AG09319 (cell line): ENCODE results near the gene TRIM45.

DNA sequence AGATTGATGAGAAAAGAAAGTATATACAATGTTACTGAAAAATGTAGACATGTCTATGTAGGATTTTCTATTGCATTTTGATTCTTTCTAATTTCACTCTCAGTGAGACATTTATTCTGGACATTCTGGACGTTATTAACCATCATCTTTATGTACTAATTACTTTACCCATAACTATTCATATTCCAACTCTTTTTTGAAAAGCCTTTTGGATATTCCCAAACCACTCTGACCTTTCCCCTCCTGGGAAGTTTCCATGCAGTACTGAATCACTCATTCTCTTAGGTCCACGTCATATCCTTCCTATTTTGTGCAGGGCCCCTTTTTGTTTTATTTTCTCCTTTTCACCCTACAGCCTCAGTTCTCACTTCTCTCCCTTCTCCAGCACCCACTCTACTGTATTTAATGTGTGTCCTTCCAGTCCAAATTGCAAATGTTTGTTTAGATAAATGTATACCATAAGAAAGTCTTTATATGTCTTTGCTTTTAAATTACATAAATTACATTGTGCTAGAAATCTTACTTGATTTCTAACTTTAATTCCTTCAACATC lies 16.4 kb upstream of the ATP1A1 start:
- RRBS, result no CpG with 5 or more reads among the region's 2 CpGs

DNA sequence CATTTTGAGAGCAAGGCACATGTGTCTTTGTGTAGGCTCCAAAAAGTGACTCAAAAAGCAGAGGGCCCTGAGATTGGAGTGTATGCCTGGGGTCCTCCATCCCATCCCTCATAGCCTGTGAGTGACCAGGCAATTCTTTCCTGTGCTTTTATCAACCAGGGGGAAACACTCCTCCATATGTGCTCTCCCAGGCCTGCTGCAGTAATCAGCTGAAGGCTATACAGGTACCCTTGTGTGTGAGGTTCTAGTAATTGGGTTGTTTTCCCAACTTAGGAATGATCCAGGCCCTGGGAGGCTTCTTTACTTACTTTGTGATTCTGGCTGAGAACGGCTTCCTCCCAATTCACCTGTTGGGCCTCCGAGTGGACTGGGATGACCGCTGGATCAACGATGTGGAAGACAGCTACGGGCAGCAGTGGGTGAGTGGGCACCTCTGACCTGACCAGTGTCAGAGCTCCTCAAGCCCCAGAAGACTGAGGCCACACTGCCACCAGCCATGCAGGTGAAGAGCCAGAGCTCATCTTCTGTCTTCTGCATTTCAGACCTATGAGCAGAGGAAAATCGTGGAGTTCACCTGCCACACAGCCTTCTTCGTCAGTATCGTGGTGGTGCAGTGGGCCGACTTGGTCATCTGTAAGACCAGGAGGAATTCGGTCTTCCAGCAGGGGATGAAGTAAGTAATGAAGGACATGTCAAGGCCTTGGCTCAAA lies 27.7 kb downstream of the ATP1A1 start:
- RRBS, result no CpG with 5 or more reads among the region's 10 CpGs

DNA sequence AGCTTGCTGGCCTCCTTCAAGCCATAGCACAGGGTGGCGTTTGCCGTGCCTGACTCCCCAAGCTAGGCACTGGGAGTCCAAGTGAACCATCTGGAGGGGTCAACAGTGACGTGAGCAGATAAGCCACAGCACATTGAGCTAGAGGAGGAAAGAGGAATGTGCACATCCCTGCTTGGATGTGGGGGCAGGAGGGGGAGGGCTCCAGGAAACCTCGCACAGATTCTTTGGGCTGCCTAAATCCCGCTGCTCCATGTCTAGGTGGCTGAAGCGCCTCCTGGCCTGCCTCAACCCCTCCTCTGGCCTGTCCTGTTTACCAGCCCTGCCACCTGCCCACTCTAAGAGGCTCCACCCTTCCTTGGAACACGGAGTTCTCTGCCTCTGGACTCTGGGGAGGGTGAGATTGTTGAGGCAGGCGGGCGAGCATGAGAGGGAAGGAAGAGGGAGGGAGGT lies 86.9 kb downstream of the CD58 start:
- RRBS, result no CpG with 5 or more reads among the region's 9 CpGs

GRCh38 chr1:116509164-116509801 lies 61.5 kb downstream of the CD58 start:
- RRBS, result no CpG with 5 or more reads among the region's 2 CpGs

DNA sequence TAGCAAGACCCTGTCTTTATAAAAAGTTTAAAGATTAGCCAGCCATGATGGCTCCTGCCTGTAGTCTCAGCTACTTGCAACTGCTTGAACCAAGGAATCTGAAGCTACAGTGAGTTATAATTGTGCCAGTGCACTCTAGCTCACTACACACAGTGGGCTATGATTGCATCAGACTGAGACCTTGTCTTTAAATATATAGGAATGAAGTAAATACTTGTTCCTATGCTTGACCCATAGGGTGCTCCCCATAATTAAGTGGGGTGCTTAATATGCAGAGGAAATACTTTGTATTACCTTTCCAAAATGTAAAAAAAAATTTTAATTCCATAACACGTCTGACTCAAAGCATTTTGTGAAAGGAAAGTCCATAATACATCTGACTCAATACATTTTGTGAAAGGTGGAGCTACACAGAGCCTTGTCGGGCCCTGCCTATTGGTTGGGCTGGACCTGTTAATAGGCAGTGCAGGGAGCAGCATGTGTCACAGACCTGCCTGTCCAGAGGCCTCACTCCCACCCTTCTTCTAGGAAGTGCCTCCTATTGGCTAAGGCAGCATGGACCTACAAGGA lies 33.7 kb downstream of the CD58 start:
- RRBS, result no CpG with 5 or more reads among the region's 2 CpGs

- RRBS, result no CpG with 5 or more reads among the region's 2 CpGs
Observed at GRCh38 chr1:116568846-116569372, 1.9 kb downstream of the CD58 start.

GRCh38 chr1:116576605-116577673 lies 6.1 kb upstream of the CD58 start:
- RRBS, result no CpG with 5 or more reads among the region's 17 CpGs

- RRBS, result no CpG with 5 or more reads among the region's 1 CpG
Observed at GRCh38 chr1:116806034-116806675, 51.9 kb downstream of the CD2 start.

- RRBS, result no CpG with 5 or more reads among the region's 6 CpGs
Observed at GRCh38 chr1:116816335-116816915, 62.2 kb downstream of the CD2 start.

DNA sequence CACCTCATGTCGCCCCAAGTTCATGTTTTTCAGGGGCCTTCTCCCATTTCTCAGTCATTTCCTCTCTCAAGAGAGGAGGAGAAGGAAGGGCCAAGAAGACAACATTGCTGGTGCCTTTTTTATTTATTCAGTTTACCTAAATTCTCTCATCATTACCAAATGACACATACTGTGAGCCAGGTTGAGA lies 291 bp upstream of the CD101 start:
- RRBS, result no CpG with 5 or more reads among the region's 1 CpG

DNA sequence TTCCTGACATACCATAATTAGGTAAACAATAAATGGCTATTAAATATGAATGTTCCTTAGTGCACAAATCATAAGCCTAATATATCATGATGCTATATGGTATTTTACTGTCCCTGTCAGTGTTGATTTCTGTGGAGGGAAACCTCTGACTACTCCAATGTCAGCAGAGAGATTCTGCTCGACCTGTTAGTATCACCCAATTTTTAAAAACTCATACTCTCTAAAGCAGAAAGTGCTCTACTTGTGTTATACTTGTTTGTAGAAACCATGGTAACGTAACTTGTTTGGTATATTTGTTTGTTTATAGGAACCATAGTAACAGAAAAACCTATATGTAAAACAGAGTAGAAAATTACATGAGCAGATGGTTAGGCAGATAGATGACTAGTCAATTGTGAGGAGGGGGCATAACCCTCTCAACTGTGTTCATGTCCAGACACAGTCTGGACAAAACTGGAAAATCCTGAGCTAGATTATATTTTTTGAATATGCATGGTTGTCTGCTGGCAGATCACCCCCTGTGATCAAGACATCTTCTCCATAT lies 6.7 kb downstream of the TRIM45 start:
- RRBS, result no CpG with 5 or more reads among the region's 2 CpGs

DNA sequence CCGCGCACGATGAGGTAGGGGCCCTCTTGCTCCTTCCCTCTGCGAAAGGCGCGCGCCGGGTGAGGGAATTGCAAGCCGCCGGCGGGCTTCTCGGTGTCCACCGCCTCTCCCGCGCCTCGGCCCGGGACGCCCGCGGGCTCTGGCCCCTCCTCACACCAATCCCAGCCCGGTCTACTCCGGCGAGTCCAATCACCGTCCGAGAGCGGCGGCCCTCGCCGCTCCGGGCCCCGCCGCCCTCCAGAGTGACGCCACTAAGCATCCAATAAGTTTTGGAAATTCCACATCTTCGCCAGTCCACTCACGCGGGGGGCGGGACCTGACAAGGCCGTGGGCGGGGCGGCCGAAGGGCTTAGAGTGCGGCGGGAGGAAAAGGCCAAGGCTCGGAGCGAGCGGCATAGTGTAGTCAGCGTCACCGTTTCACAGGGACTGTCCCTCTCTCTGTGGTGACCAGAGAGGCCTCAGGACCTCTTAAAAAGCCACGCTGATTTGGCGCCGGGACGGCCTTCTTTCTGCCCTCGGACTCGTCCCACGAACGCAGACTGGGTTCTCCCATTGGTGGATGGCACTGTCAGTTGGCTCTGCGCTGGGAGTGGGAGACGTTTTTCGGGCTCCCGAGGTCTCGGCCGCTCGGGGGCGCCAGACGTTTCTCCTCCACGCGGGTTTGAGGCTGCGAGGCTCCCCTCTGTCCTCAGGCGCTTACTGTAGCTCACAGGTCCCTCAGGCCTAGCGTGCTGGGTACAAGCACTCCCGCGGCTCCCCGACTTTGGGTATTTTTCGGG lies at the start of gene TRIM45:
Gene TRIM45 (minus strand): TSS at position 144 of the 779 bp plus-strand sequence.
- RRBS, result under 1% methylated on average over 21 of the region's 74 CpGs

DNA sequence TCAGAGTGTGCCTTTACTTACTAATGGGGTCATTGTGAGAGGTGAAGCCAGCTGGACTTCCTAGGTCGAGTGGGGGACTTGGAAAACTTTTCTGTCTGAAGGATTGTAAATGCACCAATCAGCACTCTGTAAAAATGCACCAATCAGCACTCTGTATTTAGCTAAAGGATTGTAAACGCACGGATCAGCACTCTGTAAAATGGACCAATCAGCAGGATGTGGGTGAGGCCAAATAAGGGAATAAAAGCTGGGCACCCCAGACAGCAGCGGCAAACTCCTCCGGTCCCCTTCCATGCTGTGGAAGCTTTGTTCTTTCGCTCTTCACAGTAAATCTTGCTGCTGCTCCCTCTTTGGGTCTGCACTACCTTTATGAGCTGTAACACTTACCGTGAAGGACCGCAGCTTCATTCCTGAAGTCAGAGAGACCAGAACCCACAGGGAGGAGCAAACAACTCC lies 38.0 kb downstream of the VTCN1 start:
- RRBS, result no CpG with 5 or more reads among the region's 8 CpGs

DNA sequence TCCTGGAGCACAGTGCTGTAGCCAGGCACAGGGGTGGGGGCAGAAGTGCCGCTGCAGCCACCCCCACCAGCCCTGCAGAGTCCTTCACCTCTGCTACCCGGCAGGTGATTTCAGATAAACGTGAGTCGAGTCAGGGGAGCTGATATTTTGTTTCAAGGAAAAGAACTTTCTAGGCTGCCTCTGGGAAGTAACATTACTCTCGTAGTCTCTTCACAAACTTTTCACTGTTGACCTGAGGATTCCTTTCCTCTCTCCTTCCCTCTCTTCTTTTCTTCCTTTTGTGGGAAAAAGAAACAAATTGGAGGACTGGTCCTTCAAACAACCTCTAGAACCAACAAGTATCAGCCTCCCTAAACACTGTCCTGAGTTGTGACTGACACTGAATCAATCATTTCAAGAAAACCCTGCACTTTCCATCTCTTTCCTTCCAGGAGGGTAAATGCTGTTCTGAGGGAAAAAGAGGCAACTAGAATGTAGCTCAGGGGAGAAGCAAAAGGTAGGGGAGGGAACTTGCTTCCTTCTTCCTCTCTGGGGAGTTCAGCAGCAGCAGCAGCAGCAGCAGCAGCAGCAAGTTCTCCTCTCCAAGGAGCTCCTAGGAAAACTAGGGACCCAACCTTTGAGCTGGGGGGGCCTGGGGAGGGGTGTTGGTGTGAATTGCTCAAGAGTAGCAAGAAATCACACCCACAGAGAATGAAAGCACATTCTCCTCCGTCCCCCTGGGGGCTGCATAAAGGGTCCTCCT lies 881 bp downstream of the VTCN1 start:
- RRBS, result no CpG with 5 or more reads among the region's 6 CpGs

GRCh38 chr1:117368665-117369096 lies 1.4 kb downstream of the MAN1A2 start:
- RRBS, result no CpG with 5 or more reads among the region's 8 CpGs

DNA sequence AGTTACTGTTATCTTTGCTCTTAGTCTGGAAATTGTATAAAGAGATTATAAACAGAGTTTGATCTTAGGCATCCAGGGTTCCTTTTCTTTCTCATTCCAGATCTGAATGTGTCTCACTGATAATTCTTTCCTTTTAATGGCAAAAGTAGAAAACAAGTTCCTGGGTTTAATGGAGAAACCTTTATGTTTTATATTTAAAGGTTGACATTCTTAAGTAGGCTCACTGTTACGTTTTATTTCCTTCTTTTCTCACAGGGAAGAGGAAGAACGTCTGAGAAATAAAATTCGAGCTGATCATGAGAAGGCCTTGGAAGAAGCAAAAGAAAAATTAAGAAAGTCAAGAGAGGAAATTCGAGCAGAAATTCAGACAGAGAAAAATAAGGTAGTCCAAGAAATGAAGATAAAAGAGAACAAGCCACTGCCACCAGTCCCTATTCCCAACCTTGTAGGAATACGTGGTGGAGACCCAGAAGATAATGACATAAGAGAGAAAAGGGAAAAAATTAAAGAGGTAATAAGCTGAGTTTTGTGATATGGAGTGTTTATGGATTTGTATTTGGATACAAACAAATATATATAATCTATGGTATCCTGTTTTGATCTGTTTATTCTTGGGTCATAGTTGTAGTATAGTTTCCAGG lies 34.8 kb downstream of the MAN1A2 start:
- RRBS, result no CpG with 5 or more reads among the region's 5 CpGs

GRCh38 chr1:117638559-117639085 lies 32.8 kb downstream of the TENT5C start:
- RRBS, result no CpG with 5 or more reads among the region's 5 CpGs

DNA sequence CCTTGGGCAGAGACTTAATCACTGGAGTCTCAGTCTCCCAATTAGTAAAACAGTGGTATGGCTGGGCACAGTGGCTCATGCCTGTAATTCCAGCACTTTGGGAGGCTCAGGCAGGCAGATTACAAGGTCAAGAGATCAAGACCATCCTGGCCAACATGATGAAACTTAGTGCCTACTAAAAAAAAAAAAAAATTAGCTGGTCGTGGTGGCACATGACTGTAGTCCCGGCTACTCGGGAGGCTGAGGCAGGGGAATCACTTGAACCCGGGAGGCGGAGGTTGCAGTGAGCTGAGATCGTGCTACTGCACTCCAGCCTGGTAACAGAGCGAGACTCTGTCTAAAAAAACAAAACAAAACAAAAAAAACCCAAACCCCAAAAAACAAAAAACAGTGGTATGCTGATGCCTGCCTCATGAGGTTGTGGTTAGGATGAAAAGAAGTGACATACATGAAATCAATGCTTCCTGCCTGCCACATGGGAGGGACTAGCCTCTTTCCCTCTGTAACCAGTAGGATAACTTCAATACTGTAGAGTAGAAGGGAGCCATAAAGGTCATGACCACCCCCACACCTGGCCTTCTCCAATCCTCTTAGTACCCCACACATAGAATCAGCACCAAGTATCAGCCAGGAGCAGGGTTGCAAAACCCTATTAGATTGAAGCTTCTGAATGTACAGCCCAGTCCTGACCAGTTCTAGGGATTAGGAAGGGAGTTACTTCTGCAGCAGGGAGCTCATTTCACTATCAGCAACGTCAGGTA lies 55.1 kb downstream of the TENT5C start:
- RRBS, result no CpG with 5 or more reads among the region's 8 CpGs

DNA sequence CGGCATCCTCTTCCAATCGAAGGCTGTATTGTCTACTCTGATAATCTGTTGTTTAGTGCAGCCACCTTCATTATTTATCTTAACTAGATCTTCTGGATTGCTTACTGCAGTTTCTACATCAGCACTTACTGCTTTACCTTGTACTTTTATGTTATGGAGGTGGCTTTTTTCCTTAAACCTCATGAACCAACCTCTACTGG lies 129.3 kb downstream of the GDAP2 start:
- RRBS, result no CpG with 5 or more reads among the region's 2 CpGs

GRCh38 chr1:117899024-117899400 lies 30.4 kb downstream of the GDAP2 start:
- RRBS, result no CpG with 5 or more reads among the region's 3 CpGs